ENCODE measurements around the gene GALNT18.

- CAGE, long polyA plus RNA, result no peak
- RRBS, result 46% methylated on average over 4 of the region's 15 CpGs
These were observed 27.5 kb downstream of the CTR9 start for GRCh38 chr11:10778498-10779007.

DNA sequence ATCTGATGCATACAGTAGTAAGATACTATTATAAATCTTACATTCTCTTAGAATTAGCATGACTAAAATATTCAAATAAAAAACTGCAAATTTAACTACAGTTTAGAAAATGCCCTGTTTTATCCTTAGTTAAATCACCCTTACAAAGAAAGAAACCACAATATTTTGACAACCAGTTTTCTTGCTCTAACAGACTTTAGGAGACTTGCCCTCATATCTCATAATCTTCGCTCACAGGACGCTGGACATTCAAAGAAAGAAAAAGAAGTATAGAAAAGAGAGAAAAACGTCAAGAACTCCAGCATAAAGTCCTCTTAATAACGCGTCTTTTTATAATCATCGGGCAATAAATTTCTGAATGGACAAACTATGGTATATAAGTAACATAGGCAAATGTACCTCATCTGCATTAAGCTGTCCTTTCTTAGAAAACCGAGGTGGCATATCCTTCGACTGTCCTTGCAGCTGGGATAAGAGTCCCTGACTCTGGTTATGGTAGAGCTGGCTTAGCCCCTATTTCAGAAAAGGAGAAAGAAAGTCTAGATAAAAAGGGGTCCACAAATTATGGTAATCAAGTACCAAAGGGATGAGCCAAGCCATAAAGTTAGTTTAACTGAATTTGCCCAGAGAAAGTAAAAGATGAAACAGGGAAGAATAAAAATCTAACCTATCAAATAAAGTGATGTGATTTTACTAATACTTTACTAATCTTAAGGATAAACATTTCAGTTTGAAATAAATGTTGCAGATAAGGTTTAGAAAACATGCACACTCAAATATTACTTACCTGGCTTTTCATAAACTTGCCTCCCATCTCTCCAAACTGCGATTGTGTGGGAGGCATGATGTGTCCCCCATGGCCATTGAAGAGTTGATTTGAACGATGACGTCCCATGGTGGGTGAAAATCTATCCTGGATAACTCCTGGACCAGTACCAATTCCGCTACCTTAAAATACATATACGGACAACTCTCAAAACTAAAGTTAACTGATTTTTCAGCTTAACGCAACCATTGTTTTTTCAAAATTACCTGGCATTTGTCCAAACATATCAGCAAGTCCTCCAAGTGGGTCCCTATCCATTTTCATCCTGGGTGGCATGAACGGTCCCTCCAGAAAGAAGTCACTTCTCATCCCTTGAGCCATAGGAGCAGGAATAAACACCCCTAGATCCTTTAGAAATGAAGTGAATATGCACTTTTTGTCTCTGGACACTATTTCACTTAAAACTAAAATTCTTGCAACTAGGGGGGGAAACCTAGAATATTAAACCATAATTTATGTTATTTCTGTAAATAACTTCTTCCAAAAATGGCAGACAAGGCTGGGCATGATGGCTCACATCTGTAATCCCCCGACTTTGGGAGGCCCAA, 7.0 kb downstream of the EIF4G2 start:
- CAGE, long polyA plus RNA, result no peak
- RRBS, result no CpG with 5 or more reads among the region's 16 CpGs

DNA sequence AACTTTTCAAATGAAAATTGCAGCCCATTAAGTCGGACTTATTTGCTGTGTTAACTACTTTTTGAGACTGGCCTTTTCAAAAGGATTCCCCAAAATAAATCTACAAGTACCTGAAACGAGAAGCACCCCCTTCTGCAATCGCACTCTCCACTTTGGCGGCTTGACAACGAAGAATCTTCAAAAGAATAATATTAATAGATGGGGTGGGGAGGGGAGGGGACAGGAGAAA, 1.7 kb downstream of the EIF4G2 start:
- CAGE, long polyA plus RNA, result no peak
- RRBS, result no CpG with 5 or more reads among the region's 5 CpGs

DNA sequence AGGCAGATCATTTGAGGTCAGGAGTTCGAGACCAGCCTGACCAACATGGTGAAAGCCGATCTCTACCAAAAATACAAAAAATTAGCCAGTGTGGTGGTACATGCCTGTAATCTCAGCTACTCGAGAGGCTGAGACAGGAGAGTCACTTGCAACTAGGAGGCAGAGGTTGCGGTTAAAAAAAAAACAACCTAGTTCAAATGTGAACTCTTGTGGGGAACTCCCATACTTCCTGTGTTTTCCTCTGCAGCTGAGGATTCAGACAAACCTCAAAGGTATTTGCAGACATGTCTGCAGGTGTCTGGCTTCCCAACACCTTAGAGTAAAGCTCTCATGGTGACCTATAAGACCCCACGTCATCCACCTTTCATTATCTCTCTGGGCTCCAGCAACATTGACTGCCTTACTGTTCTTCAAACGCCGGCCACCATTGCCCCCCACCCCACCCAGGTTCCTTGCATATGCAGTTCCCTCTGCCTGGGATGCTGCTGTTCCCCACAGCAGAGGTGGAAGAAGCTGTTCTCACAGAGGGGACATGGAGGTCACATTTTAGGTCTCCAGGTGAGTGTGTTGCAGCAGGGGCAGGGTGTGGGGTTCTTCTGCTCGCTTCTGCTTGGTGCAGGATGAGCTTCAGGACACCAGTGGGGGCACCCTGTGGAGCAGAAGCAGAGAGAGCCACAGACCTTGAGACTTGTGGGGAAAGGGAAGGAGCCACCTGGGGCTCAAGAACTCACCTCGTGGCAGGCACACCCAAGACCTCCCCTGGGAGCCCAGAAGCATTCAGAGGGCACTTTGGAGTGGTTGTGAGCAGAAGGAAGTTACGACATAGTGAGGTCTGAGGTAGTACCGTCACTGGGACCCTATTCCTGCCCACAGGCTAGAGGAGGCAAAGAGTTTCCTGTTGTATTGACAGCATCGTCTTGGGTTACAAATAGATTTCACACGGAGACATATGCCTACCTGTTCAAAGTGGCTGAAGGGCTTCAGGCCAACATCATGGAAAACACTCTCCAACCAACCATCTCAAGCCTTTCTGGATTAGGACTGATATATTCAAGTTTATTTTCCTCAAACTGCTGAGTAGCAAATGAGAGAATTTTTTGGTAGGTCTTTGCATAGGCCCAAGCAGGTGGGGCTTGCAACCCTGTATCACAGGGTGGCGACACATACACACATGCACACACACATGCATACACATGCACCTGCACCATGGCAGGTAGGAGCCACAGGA, 203.1 kb downstream of the CSNK2A3 start:
- CAGE, long polyA plus RNA, result no peak
- RRBS, result no CpG with 5 or more reads among the region's 14 CpGs

DNA sequence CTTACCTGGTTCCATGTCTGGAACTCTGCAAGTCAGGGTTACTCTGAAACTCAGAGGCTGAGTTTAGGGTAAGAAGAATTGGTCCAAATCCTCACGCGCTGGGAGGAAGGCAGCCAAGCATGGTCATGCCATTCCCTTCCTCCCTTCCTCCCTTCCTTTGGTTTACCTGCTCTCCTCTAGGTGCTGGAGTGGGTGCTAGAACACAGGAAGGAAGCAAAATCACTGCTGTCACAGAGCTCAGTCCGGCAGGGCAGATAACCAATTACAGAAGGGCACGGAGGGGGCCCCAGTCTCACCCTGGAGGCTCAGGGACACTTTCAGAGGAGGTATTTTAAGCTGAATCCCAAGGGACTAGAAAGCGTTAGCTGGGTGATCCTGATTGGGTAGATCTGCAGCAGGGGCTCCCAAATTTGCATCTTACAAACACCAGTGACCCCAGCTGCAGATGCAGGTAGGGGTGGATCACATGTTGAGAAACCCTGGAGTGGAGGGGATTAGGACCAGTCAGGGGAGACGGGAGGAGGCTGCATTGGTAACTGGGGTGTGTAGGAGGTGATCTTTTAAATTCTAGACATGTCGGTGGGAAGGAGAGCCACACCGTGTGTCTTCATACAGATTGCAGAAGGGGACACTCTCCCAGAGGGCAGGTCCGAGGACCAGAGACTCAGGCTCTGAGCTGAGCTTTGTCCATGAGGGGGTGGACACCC, 91.5 kb downstream of the CSNK2A3 start:
- CAGE, long polyA plus RNA, result no peak
- RRBS, result no CpG with 5 or more reads among the region's 9 CpGs

- CAGE, long polyA plus RNA, result no peak
- RRBS, result no CpG with 5 or more reads among the region's 6 CpGs
These were observed 74.5 kb upstream of the CSNK2A3 start for GRCh38 chr11:11427577-11427991.

DNA sequence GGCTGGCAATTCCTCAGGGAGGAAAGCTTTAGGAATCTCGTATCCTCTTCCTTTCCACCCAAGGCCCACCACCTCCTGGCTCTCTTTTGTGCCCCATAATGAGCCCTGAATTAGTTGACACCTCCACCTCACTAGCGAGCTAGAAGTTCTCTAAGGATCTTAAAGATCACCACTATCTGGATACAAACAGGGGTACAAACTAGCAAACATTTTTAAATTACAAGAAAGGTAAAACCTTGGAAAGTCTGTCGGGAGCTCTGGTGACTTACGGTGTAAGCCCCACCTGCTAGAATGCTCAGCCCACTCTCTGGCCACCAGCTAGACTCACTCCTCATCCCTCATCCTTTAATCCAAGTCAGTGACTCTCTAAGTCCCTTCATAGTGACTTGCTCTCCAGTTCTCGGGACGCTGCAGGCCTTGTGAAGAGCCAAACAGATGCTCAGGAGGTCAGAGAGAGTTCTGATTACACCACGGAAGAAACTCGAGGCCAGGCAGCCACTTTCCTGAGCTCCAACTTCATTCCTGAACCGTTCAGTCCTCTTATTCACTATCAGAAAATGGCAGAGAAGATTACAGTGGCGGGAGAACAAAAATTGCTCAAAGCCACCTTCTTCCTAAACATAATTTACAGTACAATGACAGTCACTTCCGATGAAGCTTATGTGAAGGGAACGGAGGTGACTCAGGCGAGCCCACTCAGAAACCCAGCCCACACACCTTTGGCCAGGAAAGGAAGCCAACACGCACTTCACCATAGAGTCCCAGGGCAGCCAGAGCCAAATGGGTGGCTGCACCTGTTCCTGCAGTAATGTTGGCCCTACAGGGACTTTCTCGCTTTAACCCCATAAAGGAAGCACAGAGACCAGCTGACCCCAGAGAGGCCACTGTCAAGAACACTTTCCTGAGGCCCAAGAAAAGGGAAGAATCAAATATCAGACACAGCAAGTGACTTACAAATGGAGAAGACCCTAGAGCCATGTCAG, 100.4 kb downstream of the GALNT18 start:
- CAGE, long polyA plus RNA, result no peak
- RRBS, result no CpG with 5 or more reads among the region's 15 CpGs

- CAGE, long polyA plus RNA, result no peak
- RRBS, result no CpG with 5 or more reads among the region's 4 CpGs
These were observed 44.6 kb downstream of the GALNT18 start for GRCh38 chr11:11577241-11577645.

DNA sequence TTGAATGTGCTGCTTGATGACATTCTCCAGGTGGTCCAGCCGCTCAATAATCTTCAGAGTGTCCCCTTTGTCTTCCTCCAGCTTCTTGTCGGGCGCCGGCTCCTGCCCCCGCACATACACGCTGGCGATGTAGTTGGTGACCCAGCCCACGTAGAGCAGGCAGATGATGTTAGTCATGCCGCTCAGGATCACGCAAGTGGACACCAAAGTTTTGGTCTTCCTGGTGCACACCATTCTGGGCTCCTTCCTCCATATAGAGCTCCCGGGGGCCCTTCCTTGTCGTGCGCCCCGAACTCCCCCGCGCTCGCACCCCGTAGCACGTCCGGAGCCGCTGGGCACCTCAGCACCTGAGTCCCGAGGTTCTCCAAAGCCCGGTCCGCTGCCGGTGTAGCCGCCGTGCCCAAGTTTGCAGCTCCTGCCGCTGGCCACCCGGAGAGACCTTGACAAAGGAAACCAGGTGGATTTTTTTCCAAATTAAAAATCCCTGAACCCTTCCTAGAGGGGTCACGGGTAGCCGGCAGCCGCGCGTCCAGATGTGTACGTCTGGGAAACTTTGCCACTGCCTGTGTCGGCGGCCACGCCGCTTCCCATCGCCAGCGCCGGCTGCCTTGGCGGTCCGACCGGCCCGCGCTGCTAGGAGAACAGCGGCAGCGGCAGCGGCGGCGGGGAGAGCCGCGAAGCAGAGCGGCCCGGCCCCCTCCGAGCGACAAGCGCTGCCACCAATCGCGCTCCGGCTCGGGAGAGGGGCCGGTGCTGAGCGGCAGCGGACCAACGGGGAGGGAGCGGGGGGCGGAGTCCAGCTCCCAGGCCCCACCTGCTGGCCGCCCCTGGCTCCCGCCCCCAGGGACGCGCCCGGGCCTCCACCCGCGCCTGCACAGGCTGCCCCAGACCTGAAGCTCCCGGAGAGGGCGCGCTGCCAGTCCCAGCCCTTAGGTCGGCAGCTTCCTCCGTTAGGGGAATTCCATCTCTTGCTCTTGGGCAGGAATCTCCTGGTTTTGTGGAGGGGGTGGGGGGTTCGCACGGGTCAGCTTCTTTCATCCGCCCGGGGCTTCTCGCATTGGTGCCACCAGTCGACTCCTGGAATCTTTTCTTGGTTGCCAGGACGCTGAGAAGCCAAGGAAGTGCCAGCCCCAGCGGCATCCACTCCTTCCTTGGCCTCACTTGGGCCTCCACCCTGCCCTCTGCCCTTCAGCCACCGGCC, at the start of gene GALNT18:
Gene GALNT18 (minus strand): TSS at position 646 of the 1,201 bp plus-strand sequence.
- CAGE, long polyA plus RNA, result no peak
- RRBS, result 2% methylated on average over 65 of the region's 90 CpGs

GRCh38 chr11:11910964-11911788, 69.4 kb downstream of the USP47 start:
- CAGE, long polyA plus RNA, result no peak
- RRBS, result no CpG with 5 or more reads among the region's 3 CpGs

- CAGE, long polyA plus RNA, result no peak
- RRBS, result no CpG with 5 or more reads among the region's 3 CpGs
These were observed 43.1 kb downstream of the DKK3 start for GRCh38 chr11:11965296-11965660.

DNA sequence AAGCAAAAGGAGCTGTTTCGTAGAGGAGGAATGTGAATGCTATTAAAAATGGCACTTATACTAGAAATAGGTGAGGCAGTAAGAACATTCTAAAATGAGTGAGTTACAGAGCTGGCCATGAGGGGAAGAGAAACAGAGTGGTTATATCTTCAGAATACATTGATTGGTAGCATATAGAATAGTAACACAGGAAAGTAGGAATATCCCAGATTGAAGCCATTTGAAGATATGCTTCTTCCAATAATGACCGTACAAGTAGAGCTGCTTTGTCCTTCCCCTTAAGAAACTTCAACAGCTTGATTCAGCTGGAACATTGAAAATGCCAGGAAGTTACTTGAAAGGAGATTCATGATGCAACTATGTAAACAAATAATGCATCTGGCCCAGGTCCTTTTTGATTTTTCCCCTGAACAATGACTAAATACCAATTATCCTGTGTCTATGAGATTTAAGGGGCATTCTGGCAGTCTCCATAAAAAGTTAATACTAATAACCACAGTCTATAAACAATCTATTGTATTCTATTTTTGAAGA, 3.0 kb downstream of the DKK3 start:
- CAGE, long polyA plus RNA, result no peak
- RRBS, result no CpG with 5 or more reads among the region's 2 CpGs

DNA sequence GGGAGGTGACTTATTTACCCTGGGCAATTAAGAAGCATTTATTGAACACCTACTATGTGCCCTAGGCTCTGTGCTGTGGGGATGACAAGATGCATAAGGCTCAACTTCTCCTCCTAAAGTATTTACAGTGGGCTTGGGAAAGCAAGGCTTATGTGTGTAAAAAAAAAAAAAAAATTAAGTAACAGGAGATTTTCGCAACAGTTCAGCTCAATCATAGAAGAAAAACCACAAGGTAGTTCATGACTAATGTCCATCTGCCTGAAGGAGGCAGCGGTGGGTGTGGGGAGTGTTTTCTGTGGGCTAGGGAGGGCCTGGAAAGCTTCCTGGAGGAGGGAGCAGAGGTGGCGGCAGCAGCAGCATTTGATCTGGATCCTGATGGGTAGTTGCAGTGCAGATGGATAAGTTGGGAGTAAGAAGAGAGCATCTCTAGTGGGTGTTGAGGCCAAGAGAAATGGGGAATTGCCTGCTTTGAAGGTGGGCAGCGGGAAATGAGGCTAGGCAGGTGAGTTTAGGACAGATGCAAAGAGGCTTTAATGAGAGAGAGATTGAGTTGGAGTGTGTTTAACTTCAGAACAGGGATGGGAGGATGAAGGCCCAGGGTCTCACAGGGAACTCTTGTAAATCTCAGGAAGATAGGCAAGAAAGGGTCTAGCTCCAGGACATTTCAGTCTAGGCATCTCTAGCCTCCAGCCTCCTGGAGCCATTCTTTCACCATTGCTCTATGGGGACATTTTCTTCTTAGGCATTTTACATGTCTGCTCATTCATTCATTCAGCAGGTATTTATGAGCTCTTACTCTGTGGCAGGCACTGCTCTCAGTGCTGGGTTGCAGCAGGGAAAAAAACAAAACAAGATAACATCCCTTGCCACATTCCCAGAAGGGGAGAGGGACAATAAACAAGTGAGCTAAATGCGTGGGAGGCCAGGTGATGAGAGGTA, 16.4 kb downstream of the MICAL2 start:
- CAGE, long polyA plus RNA, result no peak
- RRBS, result no CpG with 5 or more reads among the region's 5 CpGs

DNA sequence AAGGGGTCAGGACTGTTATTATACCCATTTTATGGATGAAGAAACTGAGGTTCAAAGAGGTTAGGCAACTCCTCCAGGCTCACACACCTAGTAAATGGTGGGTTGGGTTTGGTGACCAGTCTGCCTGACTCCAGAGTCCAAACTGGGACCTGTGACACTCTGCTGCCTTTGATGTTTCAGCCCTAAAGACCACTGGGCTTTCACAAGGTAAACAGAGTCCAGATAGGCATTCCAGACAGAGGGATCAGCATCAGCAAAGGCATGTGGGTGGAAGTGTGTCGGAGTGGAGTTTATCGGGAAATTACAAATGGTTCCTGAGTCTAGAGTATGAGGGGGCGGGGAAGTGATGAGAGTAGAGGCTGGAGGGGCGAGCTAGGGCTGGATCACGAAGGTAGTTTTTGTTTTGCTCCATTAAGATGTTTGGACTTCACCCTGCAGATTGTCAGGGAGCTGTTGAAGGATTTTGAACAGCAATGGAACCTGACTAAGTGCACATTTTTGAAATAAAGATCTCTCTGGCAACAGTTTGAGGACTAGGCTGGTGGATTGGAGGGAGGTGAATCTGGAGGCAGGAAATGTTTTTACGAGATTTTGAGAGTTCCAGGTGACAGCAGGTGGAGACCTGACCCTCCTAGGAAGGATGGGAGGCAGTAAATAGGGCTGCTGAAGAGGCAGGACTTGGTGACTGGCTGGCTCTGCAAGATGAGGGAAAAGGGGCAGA, 38.7 kb downstream of the MICAL2 start:
- CAGE, long polyA plus RNA, result no peak
- RRBS, result no CpG with 5 or more reads among the region's 6 CpGs

DNA sequence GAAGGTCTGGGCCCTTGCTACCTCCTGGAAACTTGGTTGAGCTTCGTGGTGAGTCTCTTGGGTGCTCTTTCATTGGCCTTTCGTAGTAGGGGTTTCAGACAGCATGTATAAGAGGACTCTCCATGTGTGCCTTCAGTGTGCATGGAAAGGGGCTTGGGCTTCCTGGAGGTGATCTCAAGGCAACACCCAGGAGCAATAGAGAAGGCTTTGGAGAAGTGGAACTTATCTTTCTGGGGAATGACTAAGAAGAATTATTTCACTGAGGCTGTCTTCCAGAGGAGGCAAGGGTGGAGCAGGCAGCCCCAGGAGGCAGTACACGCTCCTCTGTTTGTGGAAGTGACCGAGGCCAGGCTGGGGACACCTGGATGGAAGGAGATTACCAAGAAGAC, 45.8 kb downstream of the MICAL2 start:
- CAGE, long polyA plus RNA, result no peak
- RRBS, result no CpG with 5 or more reads among the region's 4 CpGs

DNA sequence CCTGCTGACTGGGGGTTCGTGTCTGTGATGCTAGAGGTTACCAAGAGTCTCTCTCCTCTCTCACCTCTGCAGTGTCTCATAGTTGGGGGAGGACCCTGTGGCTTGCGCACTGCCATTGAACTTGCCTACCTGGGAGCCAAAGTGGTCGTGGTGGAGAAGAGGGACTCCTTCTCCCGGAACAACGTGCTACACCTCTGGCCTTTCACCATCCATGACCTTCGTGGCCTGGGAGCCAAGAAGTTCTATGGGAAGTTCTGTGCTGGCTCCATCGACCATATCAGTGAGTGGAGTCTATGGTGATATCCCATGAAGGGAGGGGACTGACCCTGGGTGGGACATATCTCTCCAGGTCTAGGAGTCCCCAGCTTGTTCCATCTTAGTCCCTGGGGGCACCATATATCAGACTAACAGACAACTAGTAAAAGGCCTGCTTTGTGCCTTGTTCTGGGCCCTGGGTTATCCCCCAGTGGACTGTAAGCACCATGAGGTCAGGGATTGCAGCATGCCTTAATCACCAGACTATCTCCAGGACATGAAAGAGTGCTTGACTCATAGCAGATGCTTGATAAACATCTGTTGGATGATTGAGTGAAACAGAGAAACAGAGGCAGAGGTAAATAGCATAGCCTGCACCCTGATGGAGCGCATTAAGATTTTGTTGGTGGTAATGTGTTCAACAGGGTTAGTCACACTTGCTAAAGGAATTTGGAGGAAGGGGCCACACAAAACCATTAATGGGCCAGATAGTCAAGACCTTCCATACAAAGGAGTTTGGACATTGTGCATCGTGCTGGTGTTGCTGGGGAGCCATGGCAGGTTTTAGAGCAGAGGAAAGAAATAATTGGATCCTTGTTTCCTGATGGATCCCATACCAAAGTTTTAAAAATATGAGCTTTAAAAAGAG, 94.0 kb downstream of the MICAL2 start:
- CAGE, long polyA plus RNA, result no peak
- RRBS, result no CpG with 5 or more reads among the region's 9 CpGs

DNA sequence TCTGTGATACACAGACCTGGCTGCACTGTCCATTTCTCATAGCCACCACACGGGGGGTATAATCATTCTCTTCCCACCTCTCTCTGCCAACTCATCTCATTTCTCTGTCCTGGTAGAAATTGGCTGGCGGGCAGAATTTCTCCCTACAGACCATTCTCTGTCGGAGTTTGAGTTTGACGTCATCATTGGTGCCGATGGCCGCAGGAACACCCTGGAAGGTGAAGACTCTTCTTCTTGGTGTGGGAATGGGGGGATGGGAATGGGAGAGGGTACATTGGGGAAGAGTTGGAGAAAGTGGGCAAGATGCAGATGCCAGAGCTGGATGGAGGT, 99.0 kb downstream of the MICAL2 start:
- CAGE, long polyA plus RNA, result no peak
- RRBS, result no CpG with 5 or more reads among the region's 6 CpGs

- CAGE, long polyA plus RNA, result no peak
- RRBS, result no CpG with 5 or more reads among the region's 8 CpGs
These were observed 107.9 kb upstream of the PARVA start for GRCh38 chr11:12269534-12269873.

DNA sequence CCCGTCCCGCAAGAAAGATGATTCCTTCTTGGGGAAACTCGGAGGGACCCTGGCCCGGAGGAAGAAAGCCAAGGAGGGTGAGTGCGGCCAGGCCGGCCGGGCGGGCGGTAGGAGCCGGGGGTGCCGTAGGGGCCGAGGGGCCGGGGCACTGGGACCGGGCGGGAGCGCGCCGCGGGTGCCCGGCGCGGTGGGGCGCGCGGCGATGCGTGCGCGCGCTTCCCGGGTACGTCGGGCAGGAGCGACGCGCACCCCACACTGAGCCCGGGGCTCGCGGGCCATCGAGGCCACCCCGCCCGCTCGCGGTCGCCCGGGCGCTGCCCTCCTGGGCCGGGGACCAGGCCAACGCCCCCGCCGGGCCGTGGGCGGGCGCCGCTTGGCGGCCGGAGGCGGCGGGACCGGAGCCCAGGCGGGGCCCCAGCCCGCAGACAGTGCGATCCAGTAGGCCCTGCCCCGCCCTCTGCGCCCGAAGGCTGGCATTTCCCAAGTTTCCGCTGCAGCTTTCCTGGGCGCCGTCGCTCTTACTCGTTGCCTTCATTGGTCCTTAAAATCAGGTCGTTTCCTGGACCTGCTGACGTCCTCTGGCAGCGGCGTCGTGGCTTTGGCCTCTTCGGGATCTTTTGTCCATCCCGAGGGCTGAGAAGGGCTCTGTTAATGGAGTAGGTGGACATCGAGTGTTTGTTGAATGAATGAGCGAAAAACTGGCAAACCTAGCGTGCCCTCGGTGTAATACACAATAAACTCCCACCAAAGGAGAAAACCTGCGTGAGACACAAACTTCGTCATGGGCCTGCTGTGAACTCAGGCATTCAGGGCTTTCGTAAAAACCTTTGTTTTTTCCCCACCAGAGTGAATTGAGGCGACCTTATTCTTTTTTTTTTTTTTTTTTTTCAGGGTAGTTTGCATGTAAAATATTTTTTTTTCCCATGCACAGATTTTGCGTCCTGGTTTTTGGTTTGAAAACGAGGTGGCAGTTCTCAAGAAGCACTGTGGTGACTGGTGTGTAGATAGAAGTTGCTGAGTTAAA, 648 bp downstream of the PARVA start:
- CAGE, long polyA plus RNA, result no peak
- RRBS, result under 1% methylated on average over 27 of the region's 88 CpGs

DNA sequence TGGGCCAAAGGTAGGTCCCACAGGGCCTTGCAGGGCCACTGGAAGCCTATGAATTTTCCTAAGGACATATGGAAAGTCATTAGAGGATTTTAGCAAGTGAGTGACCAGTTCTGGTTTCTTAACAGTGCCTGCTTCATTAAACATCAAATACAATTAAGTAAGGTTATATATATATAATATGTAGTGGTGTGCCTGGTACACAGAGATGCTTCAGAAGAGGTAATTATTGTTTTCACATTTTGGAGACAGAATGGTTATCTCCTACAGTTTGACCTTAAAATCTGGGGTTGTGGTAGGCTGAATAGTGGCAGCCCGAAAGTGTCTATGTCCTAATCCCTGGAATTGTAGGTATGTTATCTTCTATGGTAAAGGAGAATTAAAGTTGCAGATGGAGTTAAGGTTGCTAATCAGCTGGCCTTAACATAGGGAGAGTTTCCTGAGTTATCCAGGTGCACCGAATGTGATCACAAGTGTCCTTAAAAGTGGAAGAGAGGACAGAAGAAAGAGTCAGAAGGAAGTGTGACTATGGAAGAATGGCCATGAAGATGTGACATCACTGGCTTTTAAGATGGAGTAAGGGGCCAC, 31.8 kb downstream of the PARVA start:
- CAGE, long polyA plus RNA, result no peak
- RRBS, result no CpG with 5 or more reads among the region's 2 CpGs